Non-pigmented ciliary epithelial cell (primary cell): ENCODE results near the genes FBXW4, ARMH3, PITX3 and GBF1.

- RRBS: no CpG with 5 or more reads among the region's 3 CpGs
Measured at GRCh38 chr10:101651309-101651545, 43.7 kb downstream of the FBXW4 start.

DNA sequence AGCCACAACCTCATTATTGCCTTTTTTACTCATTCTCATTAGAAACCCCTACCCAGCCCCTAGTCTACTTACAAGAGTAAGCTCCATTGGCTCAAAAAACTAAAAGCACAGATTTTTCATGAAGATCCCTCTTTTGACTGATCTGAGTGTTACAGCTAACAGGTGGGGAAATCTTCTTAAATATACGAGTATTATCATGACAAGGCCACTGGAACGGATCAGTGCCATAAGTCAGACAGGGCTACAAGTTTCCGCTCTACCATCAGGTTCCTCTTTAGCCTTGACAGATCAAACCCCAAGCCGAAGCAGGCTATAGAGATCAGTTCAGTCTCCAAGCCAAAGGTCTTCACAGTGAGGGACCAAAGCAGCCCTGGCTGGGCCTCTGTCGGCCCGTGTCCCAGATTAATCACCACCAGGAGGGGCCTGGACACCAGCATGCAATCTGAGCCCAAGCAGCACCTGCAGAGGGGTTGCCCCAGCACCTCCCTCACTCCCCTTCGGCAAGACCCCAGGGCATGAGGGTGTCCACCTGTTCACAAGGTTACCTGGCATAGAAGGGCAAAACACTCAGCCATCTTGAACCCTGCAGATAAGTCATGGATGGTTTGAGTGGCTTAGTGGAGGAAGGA is 36.1 kb downstream of the FBXW4 start:
- RRBS: no CpG with 5 or more reads among the region's 7 CpGs

DNA sequence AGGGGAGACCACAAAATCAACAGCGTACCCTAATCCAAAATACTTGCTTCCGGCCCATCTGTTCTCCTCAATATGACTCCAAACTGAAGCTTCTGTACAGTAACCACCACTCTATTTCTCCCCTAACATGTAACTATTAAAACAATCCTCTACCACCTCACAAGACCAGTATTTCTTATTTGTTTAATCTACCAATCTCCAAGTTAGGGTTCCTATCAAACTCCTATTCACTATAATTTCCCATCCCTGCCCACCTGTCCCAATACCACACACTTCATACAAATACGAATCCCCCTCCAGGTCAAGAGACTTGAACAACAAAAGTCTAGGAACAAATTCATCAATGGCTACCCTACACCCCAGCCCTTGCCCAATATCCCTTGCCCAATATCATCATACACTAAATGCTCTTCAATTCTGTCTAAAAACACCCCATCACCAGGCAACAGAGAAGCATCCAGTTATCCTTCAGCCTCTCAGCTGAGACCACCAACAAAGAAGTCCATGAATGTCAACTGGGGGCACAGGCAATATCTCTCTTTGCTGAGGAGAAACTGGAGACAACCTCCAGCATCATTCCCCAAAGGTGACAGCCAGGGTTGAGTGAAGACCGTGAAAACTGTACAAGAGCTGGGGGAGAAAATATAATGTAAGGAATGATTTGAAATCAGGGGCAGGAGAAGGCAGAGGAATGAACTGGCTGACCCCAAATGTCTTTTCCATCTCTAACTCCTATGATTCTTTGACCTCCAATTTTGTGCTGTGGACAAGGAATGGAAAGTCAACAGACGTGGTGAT is 7.4 kb downstream of the FBXW4 start:
- RRBS: no CpG with 5 or more reads among the region's 5 CpGs

DNA sequence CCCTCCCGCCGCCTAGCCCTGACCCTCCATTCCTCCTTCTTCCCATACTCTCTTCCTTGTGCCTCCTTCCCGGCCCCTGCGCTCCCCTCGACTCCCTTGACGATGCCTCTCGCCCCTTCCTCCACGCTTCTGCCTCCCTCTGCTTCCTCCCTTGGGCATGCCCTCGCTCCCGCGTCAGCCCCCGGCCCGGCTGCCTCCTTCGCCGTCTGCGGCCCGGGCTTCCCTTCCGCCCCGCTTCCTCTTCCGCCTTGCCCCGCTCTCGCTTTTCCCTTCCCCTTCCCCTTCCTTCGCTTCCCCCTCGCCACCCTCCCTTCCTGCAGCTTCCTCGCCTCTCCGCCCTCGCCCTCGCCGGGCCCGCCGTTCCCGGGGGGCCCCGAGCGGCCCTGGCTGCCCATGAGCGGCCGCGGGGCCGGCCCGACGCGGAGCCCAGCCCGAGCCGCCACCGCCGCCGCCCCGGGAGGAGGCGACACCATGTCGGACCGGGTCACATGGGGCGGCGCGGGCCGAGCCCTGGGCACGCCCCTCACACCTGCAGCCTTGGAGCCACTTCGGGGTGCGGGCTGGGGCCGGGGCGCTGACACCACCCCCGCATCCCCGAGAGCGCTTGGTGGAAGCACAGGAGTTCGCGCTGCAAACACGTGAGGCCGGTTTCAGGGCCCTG is at the start of gene FBXW4:
FBXW4 (minus strand) TSS at position 460 of the 661 bp plus-strand sequence.
- RRBS: 5% methylated on average over 37 of the region's 66 CpGs

- RRBS: no CpG with 5 or more reads among the region's 8 CpGs
Measured at GRCh38 chr10:101725769-101726345, 30.9 kb upstream of the FBXW4 start.

DNA sequence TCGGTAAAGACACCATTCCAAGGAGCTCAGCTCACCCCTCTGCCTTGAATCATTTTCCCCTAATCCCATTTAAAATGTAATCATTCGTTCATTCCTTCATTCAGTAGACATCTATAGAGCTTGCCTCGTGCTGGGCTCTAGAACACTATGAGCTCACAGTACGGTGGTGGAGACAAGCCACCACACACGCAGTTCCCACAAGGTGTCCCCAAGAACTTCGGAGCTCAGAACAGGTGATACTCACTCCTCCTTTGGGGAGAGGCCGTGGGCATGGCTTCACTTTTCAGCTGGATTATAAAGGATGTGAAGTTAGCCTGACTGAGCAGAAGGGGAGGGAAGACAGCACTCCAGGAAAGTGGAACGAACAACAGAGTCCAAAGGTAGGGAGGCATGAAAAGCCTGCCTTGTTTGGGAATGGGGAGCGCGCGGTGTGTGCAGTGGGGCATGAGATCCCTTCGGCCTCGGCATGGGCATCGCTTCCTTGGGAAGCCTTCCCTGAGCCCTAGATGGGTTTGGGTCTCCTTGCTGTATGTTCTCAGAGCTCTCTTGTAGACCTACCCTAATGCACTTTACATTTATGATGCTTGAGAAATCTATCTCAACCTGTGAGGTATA is 732 bp upstream of the OGA start:
- RRBS: no CpG with 5 or more reads among the region's 14 CpGs

DNA sequence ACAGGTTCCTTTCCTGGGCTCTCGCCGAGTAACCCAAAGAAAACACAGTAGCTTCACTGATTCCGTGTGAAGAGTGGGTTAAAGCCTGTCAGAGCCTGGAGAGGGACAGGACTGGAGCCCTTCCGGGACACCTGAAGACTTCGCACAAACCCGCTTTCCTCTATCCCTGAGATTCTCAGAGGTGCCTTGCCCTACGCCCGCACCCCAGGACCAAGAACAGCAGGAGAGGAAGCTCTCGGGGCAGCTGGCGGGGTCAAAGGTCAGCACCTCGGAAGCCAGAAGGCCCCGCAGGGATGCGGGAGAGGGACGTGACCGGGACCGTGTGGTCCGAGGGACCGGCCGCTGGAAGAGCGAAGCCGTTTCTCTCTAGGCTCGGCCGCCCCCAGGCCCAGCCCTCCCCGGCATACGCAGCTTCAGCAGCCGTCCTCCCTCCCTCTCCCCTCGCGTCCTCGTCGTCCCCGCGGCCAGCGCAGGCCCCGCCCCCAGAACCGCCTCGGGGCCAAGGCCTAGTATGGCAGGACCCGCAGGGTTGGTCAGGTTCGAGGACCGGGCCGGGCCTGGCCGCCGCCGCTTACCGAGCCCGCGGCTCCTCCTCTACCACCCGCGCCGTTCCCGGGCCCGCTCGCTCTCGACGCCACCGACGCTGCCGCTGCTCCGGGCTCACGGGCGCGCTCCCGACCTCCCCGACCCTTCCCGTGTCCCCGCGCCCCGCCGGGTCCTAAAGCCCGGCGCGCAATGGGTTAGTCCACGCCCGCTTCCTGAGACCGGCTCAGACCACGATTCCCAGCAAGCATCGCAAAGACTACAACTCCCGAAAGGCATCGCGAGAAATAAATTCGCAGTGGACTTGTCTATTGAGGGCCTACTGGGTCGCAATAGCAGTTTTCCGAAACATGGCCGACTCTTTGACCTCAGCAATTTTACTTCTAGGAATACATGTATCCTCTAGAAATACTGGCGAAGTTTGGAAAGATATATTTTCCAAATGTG is at the start of gene ARMH3:
ARMH3 (minus strand) TSS at position 664 of the 990 bp plus-strand sequence.
- RRBS: 2% methylated on average over 39 of the region's 84 CpGs

- RRBS: 2% methylated on average over 37 of the region's 68 CpGs
Measured at GRCh38 chr10:102065512-102066311, 563 bp downstream of the HPS6 start.

GRCh38 chr10:102110623-102111326 is 9.4 kb downstream of the LDB1 start:
- RRBS: no CpG with 5 or more reads among the region's 12 CpGs

DNA sequence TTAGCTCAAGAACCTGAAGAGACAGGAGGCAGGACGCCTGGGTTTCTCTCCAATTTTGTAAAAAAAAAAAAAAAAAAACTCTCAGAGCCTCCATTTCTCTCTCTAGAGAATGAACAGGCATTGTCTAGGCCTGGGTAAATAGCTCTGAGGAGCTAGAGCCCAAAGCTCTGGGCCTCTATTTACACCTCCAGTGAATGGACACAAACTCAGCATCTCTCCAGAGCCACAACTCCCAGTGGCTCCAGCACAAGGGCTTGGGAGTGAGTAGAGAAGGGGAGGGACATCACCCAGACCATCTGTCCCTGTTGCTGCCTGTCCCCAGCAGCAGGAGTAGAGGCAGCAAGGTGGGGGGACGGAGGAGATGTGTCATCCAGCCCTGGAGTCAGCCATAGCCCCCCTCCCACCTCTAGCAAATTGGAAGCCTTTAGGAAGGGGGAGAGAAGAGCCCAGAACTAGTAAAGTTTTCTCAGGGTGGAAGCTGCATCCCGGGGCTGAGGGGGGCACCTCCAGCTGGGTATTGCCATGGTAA is 6.4 kb downstream of the LDB1 start:
- RRBS: no CpG with 5 or more reads among the region's 3 CpGs

GRCh38 chr10:102241291-102242285 is at the start of gene PITX3:
TSS of gene PITX3 (minus strand) at chr10:102241512.
- RRBS: 1% methylated on average over 30 of the region's 72 CpGs

DNA sequence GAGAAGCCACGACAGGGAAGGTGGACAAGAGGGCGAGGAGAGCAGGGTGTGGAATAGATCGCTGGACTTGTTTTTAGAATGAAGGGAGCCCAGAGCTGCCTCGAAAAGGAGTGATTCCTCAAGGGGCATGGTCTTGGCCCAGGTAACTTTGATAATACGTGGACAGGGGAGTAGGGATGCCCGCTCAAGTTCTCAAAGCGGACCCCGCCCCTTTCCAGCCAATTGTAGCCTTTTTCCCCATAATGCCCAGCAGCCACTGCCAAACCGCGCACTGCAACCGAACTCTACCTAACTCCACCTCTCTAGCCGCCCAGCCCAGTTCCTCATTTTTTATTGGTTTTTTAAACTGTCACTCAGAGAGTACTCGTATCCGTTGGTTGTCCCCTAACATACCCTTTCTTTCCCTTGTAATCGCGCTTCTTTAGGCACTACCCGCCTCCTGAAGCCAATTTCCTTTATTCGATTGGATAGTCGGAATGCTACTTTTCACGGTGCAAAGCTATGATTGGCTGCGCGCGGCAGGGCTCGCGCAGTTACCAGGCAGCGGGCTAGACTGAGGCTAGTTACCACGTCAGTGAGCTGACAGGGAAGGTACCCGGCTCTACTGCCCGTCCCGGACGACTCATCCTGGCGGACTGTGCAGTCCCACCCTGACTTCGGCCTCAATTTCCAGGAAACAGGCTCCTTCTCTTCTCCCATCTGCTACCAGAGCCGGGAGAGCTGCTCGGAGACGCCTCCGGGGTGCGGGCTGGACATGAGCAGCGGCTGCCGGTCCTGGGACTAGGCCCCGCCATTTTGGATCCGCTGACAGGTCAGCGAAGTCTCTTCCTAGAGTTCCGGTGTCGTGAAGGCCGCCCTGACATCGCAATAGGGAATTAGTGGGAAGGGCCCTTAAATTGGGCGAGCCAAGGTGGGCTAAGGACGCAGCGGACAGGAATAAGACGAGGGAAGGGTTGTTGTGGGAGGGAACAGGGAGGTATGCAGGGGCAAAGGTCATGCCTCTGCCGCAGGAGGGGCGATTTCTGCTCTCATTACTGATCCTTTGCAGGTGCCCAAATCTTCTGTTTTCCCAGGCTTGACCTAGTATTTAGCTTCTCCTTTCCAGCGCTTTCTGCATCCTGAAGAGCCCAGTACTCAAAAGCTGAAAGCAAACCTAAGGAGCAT is at the start of gene GBF1:
GBF1 (plus strand) TSS at position 562 of the 1,164 bp plus-strand sequence.
- RRBS: 2% methylated on average over 9 of the region's 54 CpGs

GRCh38 chr10:102401218-102401714 is 5.8 kb downstream of the NFKB2 start:
- RRBS: 91% methylated on average over 3 of the region's 13 CpGs

DNA sequence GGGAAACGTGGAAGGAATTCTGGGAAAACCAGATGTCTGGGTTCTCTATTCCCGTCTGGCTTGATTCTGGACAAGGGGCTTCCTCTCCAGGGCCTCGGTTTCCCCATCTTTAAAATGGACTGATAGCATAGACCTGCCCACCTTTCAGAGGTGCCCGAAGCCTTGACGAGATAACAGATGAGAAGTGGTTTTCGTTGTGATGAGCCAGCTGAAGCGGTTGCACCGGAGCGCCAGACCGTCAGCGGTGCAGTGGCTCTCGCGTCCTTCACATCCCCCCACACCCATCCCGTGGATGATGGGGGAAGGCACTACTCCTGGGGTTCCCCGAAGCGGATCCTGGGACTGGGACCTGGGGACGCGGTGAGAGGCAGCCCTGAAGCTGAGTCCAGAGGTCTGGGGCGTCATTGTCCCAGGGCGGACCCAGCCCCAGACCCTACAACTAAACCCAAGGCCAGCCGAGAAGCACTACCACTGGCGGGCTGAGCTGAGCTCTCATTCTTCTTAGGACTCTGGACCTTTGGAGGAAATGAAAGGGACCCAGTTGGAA is 623 bp upstream of the FBXL15 start:
- RRBS: no CpG with 5 or more reads among the region's 22 CpGs

DNA sequence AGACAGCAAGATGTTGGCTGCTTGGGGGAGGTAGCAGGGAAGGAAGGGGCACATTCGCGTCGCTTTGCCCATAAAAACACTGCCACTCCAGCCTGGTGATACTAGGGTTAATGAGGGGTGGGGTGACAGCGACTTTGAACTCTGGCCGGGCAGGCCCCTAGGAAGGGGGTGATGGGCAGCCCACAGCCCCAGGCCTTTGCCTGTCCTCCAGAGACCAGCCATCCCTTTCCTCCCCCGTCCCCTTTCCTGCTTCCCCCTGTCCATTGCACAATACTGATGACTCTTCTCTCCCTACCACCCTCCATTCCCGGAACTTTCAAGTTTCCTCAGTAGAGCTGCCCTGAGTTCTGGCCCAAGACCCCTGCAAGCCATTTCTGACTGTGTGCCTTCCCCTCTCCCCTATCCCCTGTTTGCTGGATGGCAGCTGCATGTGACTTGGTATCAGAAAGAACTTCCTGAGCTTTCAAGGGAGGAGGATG is 2.2 kb upstream of the CUEDC2 start:
- RRBS: no CpG with 5 or more reads among the region's 7 CpGs

DNA sequence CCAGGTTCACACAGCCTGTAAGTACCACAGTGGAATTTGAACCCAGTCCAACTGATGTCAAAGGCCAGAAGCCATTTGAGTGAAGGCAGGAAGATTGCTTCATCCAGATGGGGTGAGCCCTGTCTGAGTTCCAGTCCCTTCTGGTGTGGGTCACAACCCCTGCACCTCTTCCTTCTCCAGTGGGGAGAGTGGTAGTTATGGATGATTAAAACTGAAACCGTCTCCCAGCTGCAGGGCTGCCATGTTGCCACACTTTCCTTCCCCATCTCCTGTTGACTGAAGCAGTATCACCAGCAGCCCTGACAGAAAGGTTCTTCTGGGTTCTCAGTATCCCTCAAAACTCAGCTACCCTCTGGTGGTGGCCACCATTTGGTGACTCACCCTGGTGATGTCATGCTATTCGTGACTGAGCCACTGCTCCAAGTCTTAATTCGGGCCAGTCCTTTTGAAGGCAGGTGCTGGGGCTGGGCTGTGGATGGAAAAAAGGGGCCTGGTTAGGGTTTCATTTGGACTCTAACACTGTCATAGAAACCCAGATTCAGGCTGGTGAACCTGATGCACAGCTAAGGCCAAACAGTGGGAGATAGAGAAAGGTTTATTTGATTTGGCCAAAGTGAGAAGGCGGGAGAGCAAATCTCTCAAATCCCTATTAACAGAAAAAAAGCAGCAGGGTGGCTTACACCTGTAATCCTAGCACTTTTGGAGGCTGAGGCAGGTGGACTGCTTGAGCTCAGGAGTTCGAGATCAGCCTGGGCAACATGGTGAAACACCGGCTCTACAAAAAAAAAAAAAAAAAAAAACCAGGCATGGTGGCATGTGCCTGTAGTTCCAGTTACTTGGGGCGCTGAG is 1.6 kb upstream of the C10orf95 start:
- RRBS: no CpG with 5 or more reads among the region's 7 CpGs

DNA sequence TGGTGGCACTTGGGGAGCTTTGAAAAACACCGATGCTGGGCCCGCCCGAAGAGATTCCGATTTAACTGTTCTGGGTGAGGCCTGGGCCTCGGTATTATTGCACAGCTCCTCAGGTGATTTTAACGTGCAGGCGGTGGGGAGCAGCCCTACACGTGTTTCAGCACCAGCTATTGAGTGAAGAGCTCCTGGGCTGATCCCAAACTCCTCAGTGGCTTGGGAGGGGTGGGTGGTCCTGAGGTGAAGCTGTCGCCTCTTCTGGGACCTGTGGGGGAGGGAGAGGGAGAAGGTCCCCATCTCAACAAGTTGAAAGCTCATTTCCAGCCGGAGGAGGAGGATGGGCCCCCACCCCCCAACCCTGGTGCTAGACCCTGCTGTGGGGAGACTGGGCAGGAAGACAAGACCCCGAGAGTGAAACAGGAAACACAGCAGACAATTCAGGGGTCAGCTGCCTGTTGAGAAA is 634 bp downstream of the MFSD13A start:
- RRBS: no CpG with 5 or more reads among the region's 11 CpGs

DNA sequence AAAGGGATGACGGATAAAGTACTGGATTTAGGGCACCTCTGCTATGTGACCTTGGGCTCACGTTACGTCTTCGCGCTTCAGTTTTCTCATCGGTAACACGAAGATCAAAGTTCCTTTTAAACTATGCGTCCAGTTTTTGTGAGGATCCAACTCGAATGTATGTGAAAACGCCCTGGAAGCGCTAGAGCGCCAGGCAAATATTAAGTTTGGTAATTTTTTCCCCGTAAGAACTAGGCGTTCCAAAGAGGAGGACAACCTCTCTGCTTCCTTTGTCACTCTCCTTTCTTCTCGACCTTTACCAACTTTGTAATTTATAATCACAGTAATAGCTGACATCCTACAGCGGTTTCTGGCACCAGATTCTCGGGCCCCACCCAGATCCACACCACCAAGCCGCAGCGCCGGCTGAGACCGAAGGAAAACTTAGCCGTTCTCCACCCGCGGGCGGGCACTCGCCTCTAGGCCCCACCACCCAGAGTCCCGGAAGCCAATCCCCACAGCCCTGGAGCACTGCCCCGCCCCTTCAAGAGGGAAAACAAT is 818 bp downstream of the ACTR1A start:
- RRBS: under 1% methylated on average over 5 of the region's 28 CpGs

DNA sequence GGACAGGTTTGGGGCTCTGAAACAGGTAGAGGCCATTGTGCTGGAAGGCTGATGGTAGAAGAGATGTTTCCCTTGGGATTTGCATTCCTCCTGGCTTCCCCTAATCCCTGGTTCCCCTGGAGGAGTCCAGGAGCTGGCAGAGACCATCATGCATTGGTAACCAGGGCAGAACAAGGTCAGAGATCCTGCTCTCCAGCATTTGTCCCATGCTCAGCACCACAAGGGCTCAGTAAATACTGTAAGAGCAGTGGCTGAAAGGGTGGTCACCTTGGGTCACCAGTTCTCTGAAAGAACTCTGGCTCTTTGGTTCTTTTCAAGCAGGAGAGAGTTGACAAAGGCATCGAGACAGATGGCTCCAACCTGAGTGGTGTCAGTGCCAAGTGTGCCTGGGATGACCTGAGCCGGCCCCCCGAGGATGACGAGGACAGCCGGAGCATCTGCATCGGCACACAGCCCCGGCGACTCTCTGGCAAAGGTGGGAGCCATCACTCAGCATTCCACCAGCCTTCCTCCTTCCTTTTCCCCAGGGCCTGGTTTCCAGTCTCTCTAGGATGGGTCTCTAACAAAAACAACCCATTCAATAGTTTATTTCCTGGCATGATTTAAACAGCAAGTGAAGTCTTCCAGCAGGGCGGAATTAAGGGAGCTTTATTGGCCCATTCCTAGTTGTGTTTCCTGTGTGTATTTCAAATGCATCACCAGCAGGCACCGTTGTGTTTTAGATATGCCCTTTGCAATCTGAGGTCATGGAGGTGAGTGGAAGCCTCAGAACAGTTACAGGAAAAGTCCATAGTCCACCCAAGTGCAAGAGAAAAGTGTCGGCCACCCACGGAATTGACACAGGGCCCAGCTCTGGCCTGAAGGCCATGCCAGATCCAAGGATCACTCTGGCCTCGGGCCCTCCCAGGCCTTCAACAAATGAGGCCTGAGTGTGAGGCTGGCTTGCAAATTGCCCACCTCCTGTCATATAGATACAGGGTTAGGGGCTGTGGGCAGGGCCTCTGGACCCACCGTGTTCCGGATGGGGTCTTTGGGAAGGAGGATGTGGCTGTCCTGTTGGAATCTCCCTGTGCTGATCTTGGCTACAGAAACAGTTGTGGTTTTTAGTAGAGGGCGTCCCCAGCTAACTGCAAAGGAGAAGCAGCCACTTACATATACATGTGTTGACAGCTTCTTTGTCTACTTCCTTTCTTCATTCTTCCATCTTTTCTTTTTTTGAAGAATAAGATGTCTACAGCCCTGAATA is 47.0 kb upstream of the TRIM8 start:
- RRBS: no CpG with 5 or more reads among the region's 16 CpGs